ENCODE measurements around a stretch of chr1.

GRCh38 chr1:234772252-234773119 lies 162.5 kb upstream of the IRF2BP2 start:
- PRO-cap, 3 experiments, result no peak in any of the 3 experiments
- RAMPAGE, long total RNA, 2 experiments, result no peak in any of the 2 experiments
- RRBS, result 47% methylated on average over 3 of the region's 23 CpGs

- PRO-cap, 3 experiments, result no peak in any of the 3 experiments
- RAMPAGE, long total RNA, 2 experiments, result no peak in any of the 2 experiments
- RRBS, result no CpG with 5 or more reads among the region's 5 CpGs
These were observed 239.2 kb upstream of the IRF2BP2 start for GRCh38 chr1:234849061-234849628.

DNA sequence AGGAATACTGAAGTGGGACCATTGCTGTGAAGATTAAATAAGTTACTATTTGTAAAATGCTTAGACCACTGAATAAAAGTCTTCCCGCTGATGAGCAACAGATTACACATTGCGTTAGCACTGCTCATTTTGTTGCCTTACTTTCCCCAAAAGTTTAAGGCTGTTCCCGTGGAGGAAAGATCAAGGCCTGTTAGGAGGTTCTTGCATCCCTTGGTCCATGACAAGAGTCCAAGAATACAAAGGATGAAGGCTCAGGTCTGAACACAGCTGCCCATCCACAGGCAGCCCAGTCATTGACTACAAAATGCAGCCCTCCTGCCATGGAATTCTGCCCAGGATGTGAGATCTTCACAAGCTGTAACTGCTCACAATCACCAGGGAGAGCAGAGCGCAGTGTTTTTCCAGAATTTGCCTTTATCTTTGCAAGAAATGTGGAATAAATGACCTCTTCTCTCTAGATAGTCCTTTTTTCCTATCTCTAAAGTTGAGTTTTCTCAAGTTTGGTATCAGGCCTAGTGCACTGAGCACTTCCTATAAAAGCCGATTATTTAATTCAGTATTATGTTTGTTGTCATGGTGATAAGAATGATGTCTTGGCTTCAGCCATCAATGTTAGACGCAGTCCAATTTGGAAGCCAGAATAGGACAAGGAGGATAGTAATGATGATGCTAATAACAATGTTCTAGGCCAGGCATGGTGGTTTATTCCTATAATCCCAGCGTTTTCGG lies 246.8 kb upstream of the IRF2BP2 start:
- PRO-cap, 3 experiments, result no peak in any of the 3 experiments
- RAMPAGE, long total RNA, 2 experiments, result no peak in any of the 2 experiments
- RRBS, result no CpG with 5 or more reads among the region's 8 CpGs

DNA sequence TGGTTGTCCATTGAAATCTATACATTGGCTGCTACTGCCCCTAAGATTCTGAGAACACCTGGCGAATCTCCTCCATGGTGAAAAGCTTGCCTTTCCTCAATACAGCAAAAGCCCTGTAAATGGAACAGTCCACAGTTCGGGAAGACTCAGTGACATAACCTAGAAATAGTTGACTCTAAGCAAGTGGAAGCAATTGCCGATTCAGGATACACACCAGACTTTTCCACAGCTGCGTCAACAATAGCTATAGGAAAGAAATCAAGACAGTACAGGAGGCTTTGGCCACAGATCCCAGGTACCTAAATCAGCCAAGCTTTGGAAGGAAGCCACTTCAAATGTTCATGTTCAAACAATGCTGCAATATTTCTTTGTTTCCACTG lies 234.4 kb downstream of the TOMM20 start:
- PRO-cap, 3 experiments, result no peak in any of the 3 experiments
- RAMPAGE, long total RNA, 2 experiments, result no peak in any of the 2 experiments
- RRBS, result no CpG with 5 or more reads among the region's 4 CpGs

DNA sequence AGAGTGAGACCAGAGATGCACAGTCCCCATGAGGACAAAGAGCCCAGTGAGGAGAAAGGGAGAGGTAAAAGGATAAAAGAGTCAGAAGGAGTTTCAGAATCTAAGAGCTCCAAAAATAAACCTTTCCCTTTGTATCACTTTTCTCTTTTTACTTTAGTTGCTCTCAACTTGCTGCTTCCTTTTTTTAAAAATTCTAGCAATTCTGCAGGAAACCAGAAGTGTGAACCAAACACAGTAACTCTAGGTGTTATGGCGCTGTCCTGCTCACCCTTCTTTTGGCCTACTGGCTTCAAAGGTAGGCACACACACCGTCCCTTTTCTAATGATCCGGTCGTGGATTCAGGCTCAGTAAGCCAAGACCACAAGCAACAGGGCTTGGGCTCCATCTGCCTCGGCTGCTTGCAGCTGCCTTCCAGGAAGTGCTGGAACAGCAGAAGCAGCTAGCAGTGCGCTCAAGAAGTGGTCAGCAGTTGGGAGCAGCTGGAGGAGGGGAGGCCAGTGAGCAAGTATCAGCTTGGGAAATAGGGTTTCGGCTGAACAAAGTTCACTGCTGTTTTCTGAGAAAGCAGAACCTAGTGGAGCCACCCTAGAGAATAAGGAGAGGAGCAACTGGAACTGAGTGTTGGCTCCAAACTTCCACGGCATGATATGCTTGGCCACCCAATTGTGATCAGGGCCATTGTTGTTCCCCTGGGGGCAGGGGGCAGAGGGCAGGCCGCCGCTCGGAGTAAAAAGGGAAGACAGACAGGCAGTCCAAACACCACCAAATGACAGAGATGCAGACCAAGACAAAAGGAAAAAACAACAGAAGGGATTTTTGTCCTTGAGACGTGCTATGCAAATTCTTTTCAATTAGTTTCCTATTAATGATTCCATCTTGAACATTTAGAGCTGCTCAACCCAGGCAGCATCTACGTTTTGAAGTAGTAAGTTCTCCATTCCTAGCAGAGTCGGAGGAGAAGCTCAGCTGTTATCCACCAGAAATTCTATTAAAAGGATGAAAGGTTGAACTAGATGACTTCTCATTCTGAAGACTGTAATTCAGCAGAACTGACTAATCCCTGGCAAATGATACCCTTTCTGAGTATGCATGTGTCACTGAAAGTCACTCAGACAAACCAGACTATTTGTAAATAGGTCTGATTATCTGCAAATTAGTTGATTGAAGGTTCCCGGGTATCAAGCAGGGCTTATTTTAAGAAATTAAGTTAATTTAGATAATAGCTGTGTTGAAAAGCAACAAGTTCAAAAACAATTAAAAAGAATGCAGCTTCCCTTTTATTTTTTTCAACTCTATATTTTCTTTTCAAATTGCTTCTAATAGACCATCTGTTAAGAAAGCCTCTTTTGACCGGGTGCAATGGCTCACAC lies 173.2 kb downstream of the TOMM20 start:
- PRO-cap, 3 experiments, result no peak in any of the 3 experiments
- RAMPAGE, long total RNA, 2 experiments, result no peak in any of the 2 experiments
- RRBS, result 85% methylated on average over 1 of the region's 16 CpGs

DNA sequence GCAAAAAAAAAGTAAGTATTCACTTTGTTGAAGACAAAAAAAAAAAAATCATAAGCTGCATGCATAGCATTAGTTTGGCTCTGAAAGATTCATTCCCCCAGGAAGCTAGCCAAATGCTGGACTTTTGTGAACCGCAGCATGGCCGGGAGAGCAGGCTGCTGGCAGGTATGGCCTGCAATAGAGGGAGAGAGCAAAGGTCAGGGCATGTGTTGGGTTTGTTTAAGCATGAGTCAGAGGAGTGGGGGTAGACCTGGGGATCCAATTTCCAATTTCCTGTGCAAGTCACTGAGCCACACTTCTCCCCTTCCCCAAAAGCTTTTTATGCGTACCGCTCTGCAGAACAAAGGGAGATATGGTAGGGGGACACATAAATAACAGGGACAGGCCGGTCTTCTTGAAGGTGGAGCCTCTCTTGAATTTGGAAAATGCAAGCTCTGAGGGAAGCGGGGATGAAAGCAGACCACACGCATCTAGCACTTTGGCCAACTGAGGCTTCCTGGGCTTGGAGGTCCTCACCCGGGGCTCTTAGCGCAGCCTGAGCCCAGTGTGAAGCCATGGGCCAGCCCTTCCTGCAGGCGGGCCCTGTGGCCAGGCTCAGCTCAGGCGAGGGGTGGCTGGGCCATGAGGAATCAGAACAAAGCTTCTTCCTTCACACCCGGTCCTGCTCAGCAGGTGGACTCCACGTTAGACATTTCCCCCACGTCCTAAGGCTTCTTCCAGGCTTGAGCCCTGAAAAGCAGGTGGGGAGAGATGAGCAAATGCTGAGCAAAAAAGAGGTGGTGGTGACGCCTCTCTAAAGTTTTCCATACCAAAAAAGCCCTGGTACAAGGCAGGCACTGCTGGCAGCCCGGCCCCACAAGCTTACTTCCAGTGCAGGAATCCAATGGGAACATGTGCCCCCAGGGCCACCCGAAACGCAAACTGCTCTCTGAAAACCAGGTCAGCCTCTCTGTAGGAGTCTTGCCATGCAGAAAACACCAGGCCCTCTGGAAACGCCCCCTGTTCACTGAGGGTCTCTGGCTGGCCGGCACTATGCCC lies 171.0 kb downstream of the TOMM20 start:
- PRO-cap, 3 experiments, result no peak in any of the 3 experiments
- RAMPAGE, long total RNA, 2 experiments, result no peak in any of the 2 experiments
- RRBS, result no CpG with 5 or more reads among the region's 20 CpGs

DNA sequence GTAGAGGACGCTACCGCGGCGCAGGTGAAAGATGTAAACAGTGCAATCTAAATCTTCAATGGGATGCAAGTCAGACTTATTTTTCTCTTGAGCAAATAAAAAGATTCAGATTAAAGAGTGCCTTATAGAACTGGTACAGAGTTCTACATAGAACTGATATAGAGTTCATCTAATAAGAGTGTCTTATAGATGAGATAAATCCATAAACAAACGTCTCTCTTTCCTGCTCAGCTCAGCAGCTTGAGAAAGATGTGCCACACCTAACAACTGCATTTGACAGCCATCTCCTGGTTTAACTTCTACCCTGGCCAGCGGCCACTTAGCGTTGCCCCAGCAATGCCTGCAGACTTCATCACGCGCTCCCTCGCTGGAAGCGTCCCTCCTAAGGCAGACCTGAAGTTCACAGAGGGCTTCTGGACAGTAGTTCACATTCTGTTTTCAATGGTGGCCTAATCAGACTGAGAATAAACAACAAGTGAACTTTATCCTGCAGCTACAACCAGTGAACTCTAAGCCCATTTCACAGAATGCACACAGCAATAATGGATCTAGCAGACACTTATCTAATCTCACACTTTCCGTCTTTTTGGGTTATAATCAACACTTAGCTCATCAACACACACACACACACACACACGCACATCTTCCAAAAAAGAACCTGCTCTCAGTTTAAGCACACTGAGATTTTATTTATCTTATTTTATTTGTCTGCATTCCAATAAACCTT lies 164.4 kb downstream of the TOMM20 start:
- PRO-cap, 3 experiments, result no peak in any of the 3 experiments
- RAMPAGE, long total RNA, 2 experiments, result no peak in any of the 2 experiments
- RRBS, result no CpG with 5 or more reads among the region's 13 CpGs

DNA sequence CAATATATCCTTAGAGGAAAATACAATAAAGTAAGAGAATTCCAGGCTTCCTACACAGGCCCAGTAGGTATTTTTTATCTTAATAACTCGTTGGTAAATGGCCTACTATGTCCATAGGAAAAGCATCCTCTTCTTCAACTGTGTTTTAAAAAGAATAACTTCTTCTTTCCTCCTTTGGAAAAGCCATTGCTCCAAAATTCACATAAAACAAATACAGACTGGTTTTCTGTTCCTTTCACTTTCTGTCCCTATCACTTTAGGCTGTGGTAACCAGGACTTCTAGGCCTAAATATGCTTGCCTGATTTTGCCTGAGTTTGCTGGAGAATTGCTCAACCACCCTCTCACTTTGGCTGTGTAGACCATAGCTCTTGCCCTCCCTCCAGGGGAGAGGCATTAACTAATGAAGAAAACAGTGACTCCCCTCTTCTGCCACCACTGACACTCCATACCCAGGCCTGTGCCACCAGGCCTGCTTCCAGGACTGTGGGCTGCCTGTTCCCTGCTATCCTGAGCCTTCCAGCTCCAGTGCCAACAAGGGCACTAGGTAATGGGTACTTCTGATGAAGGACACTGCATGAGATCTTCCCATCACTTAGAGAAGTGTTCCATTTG lies 163.6 kb downstream of the TOMM20 start:
- PRO-cap, 3 experiments, result no peak in any of the 3 experiments
- RAMPAGE, long total RNA, 2 experiments, result no peak in any of the 2 experiments
- RRBS, result no CpG with 5 or more reads among the region's 1 CpG

- PRO-cap, 3 experiments, result no peak in any of the 3 experiments
- RAMPAGE, long total RNA, 2 experiments, result no peak in any of the 2 experiments
- RRBS, result no CpG with 5 or more reads among the region's 8 CpGs
These were observed 1.6 kb downstream of the TOMM20 start for GRCh38 chr1:235126884-235127652.

GRCh38 chr1:235304405-235304789 lies 23.6 kb downstream of the ARID4B start:
- PRO-cap, 3 experiments, result no peak in any of the 3 experiments
- RAMPAGE, long total RNA, 2 experiments, result no peak in any of the 2 experiments

- PRO-cap, 3 experiments, result no peak in any of the 3 experiments
- RAMPAGE, long total RNA, 2 experiments, result no peak in any of the 2 experiments
- RRBS, result no CpG with 5 or more reads among the region's 12 CpGs
These were observed 1.4 kb downstream of the ARID4B start for GRCh38 chr1:235326520-235326943.

- PRO-cap, 3 experiments, result no peak in any of the 3 experiments
- RAMPAGE, long total RNA, 2 experiments, result no peak in any of the 2 experiments
- RRBS, result no CpG with 5 or more reads among the region's 4 CpGs
These were observed 11.6 kb upstream of the LYST start for GRCh38 chr1:235878289-235878817.

GRCh38 chr1:235932090-235932725 lies 65.5 kb upstream of the LYST start:
- PRO-cap, 3 experiments, result no peak in any of the 3 experiments
- RAMPAGE, long total RNA, 2 experiments, result no peak in any of the 2 experiments
- RRBS, result no CpG with 5 or more reads among the region's 11 CpGs

DNA sequence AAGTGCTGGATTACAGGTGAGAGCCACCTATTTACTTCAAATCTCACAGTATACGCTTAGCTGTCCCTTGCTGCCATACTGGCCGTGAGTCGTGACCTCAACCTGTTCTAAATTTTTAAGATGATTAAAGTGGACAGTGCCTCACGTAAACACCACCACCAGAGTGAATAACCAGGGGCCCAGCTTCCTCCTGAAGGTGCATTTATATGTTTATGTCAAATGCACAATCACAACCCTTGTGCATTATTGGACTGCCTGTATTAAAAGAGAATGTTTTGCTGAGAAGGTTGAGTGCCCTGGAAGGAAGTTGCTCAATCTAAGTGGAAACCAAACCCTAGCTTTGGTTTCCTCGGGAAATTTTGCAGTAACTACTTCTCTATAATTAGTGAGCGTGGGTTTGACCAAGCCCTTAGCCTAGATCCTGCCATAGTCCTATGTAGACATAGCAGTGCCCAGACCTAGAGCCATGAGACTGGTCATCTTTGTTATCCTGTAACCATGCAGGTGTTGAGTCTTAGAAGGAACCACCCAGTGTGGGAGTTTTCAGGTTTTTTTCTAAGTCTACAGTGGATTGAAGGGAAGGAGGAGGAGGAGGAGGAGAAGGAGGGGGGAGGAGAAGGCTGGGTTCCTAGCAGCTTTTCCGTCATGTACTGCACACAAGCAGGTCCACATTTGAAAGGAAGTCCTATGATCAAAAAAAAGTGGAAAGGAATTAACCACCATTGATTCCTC lies 72.0 kb upstream of the LYST start:
- PRO-cap, 3 experiments, result no peak in any of the 3 experiments
- RAMPAGE, long total RNA, 2 experiments, result no peak in any of the 2 experiments
- RRBS, result no CpG with 5 or more reads among the region's 7 CpGs

DNA sequence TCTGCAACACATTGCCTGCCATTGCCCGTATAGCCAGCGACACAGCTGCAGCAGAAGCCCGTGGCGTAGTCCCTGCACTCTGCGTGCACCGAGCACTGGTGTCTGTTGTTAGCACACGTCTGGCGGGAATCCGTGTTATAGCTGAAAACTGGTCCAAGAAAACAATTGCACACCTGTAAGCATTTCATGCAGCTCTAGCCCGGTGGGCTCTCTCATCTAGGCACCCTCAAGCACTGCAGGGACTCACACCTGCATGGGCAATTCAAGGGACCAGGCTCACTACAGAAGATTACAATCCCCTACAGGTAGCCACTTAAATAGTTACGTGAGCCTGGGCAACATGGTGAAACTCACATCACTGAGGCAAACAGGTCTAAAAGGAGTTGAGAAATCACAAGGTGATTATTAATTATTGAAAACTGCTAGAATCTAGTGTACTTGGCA lies 26.8 kb downstream of the NID1 start:
- PRO-cap, 3 experiments, result no peak in any of the 3 experiments
- RAMPAGE, long total RNA, 2 experiments, result no peak in any of the 2 experiments
- RRBS, result no CpG with 5 or more reads among the region's 11 CpGs

- PRO-cap, 3 experiments, result peak in 3 of 3 experiments; most common plus-strand start chr1:236067254 (in 2); most common minus-strand start chr1:236067078 (in 2)
- RAMPAGE, long total RNA, 2 experiments, result no peak in any of the 2 experiments
- RRBS, result no CpG with 5 or more reads among the region's 9 CpGs
These were observed 1.9 kb upstream of the NID1 start for GRCh38 chr1:236066609-236067430.

DNA sequence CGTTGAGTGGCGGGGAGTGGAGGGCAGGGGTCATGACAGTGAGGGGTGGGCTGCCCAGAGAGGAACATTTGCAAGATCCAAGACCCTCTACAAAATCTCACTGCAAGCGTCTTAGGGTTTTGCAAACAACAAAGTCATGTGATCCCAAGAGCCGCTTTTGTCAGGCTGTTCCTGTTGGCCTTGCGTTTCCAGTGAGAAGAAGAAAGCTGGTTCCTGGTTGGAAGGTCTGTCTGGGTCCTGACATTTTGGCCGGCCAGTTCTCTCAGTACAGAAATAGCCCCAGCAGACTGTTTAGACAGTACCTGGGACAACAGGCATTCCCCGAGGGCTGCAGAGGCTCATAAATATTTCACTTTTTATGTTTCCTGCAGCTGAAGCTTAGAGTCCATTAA lies 8.6 kb downstream of the GPR137B start:
- PRO-cap, 3 experiments, result no peak in any of the 3 experiments
- RAMPAGE, long total RNA, 2 experiments, result no peak in any of the 2 experiments
- RRBS, result no CpG with 5 or more reads among the region's 7 CpGs

GRCh38 chr1:236151742-236152140 lies 9.4 kb downstream of the GPR137B start:
- PRO-cap, 3 experiments, result no peak in any of the 3 experiments
- RAMPAGE, long total RNA, 2 experiments, result no peak in any of the 2 experiments
- RRBS, result no CpG with 5 or more reads among the region's 9 CpGs

GRCh38 chr1:236174196-236174970 lies 32.0 kb downstream of the GPR137B start:
- PRO-cap, 3 experiments, result no peak in any of the 3 experiments
- RAMPAGE, long total RNA, 2 experiments, result no peak in any of the 2 experiments
- RRBS, result no CpG with 5 or more reads among the region's 7 CpGs

GRCh38 chr1:236395771-236396266 lies 1.7 kb downstream of the EDARADD start:
- PRO-cap, 3 experiments, result no peak in any of the 3 experiments
- RAMPAGE, long total RNA, 2 experiments, result no peak in any of the 2 experiments
- RRBS, result no CpG with 5 or more reads among the region's 33 CpGs